Glomerular endothelial cell (primary cell): ENCODE results near the gene RASD2.

- RAMPAGE, long total RNA, result no peak
These were observed 42.8 kb upstream of the TIMP3 start for GRCh38 chr22:32758668-32759109.

- RAMPAGE, long total RNA, result no peak
These were observed 28.3 kb downstream of the TIMP3 start for GRCh38 chr22:32829950-32830149.

- RAMPAGE, long total RNA, result no peak
These were observed 59.6 kb downstream of the TIMP3 start for GRCh38 chr22:32860936-32861739.

- RAMPAGE, long total RNA, result no peak
These were observed 60.6 kb downstream of the TIMP3 start for GRCh38 chr22:32861740-32862868.

DNA sequence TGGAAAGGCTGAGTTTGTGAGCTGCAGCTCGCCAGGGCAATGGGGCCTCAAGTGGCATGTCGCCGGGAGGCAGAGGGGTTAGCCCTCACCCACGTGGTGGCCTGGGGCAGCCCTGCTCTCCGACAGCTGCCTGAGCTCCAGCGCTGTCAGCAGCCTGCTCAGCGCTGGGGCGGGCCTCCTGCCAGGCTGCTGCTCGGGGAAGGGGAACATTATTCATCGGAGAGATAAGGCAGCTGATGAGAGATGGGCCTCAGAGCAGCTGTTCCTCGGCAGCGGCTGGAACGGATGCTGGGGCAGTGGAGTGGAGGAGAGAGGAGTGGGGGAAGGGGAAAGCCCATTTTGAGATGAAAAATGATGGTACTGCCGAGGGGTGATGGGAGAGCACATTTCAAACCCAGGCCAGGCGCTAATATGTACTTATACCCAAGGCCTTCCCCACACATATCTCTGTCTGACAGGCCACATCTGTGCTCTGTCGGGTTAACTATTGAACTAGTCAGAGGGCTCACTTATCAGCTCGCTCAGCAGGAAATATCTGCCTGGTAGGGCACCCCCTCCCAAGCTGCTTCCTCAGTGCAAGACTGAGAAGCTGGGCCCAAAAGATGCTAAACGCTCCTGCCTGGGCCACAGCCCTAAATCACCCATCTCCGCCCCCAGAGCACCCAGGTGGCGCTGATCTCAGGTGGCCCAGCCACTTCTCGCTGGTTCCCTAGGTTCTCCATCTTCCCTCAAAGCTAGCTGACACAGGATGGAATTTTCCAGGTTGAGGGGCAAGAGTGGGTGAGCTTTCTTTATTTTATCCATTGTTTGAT lies 79.6 kb downstream of the TIMP3 start:
- RAMPAGE, long total RNA, result no peak

DNA sequence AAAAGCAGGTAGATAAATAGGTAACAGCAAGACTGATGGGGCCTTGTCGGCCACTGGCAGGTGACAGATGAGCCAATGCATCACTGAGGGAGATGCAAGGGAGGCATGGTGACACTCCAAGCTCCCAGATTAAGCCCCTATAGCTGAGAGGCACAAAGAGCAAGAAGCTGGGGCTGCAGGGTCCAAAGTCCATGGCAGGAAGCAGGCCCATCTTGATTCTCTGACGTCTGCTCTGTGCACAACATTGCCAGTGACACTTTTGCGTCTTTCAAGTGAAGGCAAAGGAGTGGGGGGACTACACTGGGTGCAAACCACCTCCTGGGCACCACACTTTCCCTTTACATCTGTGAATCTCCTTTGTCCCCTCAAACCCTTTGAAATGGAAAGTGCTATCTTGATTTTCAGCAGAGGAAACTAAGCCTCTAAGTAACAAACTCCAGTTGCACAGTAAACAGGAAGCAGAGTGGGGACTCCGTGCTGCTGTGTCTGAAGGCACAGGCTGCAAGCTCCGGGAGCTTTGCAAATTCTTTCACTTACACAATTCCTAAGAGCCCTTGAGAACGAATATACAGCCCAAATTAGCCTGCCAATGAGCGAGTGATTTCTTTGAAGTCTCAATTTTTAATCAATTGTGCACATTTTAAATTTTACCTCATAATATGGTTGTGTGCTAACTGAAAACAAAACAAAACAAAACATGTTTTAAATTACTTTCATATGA lies 428.0 kb downstream of the LARGE1 start:
- RAMPAGE, long total RNA, result no peak

- RAMPAGE, long total RNA, result no peak
These were observed 352.2 kb downstream of the LARGE1 start for GRCh38 chr22:33568093-33568510.

- RAMPAGE, long total RNA, result no peak
These were observed 36.4 kb downstream of the LARGE1 start for GRCh38 chr22:33883460-33884684.

GRCh38 chr22:34627128-34627587 lies 438.8 kb upstream of the ISX start:
- RAMPAGE, long total RNA, result no peak

GRCh38 chr22:34841094-34841955 lies 224.6 kb upstream of the ISX start:
- RAMPAGE, long total RNA, result no peak

DNA sequence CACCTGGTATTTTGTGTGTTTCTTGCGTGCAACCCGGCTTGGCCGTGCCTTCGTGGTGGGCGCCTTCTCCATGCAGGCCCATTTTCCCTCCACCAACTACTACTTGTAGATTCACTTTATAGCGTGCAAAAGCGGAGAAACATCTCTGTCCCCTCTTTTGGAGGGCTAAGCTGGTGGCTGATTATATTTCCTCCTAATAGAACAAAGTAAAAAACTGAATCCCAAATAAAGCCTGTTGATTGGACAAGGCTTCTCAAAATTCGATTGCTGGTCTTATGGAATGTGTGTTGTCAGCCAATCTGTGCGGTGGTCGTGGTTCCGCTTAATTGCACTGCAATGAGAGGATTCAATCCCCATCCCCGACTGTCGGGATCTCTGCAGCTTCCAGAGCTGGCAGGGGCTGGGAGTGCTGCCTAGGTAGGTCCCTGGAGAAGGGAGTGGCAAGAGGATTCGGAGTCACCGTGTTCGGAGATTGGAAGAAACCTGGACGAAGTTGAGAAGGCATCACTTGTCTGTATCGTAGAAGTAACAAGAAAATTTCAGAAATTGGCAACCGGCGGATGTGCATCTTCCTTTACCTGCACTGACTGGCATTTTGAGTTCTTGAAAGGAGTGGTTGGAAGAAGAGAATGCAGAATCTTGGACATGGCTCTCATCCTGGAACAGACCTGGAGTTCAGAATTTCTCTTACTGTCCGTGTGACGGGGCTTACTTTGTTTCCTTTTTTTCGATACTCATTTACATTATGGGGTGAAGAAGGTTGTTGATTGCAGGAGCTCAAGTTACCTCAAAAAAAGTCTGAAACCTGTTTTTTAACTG lies 1.1 kb downstream of the HMGXB4 start:
- RAMPAGE, long total RNA, result no peak

DNA sequence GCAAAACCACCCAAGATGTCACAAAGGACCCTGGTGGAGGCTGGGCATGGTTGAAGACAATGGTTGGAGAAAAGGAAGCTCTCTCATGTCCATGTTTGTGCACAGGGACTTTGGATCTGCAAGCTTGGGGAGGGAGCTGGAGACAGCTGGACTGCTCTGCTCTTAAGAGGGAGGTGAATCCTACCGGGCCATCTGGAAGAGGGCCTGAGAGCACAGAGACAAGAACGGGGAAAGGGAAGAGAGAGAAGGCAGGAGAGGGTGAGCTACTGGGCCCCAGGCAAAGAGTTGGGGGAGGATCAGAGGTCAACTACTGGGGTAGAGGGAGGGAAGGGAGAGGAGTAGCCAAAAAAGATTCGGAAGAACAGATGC lies 25.1 kb upstream of the HMOX1 start:
- RAMPAGE, long total RNA, result no peak

DNA sequence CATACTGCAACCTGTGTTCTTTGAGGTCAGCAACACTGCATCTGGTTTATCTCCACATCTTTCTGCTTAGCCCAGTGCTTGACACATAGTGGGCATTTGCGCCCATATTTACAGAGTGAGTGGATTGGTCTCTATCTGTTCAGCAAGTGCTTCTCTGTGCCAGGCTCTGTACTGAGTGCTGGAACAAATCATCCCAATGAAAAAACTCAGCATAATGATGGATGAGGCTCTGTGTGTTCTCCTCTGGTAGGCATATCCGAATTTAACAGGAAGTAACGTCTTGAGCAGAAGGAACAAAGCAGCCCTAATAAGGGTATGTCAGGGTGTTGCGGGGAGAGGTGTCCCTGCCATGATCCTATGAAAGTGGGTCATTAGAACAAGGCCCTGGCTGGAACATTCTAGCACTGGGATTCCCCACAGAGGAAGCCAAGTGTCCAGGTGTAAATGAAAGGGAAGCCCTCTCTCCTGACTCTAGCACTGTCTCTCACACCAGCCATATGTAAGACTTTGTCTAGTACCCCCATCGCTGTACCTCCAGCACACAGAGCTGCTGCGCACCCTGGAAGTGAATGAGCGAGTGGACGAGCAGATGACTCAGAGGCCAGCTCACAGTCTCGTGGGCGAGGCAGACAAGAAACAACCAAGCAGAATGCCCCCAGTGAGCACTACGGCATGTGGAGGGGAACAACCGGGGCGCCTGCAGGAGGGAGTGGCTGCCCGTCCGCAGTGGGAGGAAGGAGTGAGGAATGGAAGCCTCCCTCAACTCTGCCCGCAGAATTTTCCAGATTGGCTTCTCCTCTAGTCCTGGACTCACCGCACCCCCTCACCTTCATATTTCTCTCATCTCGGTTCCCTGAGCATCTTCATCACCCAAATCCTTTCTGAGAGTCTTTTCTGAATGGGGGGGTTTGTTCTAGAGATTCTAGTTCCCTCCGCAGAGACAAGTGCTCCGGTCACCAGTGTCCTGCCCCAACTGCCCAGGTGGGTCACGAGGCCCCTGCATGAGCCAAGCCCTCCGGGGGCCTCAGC lies 46.3 kb downstream of the MCM5 start:
- RAMPAGE, long total RNA, result no peak

- RAMPAGE, long total RNA, result no peak
These were observed at the start of gene RASD2 for GRCh38 chr22:35540563-35541025. TSS of gene RASD2 (plus strand) at chr22:35540831.

GRCh38 chr22:35552211-35552801 lies 11.7 kb downstream of the RASD2 start:
- RAMPAGE, long total RNA, result no peak

DNA sequence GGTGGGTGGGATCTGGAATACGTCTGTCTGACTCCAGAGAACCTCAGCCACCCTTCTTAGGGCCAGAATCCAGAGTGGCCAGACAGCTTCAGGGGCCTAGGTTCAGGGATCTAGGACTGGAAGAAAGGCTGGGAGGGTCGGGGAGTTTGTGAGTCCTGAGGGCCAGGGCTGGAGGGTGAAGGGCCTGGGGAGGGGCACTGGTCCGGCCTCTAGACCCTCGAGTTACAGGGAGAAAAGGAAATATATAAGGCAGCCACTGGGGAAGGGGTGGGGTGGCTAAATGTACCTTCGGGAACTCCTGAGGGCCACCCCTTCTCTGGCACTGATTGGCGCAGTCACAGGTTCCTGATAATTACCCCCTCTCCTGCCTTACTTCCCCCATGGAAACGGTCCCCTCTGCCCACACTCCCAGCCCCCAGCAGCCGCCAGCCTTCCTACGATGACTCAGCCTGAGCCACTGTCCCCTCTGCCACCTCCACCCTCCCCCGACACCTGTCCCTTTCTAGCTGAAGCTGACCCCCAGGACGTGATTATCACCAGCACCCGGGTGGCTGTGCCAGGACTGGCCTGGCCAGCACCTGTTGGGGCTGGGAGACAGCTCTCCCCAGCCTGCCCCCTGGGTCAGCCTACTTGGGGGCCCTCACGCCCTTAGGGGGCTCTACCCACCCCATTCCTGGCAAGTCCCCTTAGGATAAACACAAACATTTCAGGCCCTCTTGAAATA lies 26.3 kb downstream of the MB start:
- RAMPAGE, long total RNA, result no peak

DNA sequence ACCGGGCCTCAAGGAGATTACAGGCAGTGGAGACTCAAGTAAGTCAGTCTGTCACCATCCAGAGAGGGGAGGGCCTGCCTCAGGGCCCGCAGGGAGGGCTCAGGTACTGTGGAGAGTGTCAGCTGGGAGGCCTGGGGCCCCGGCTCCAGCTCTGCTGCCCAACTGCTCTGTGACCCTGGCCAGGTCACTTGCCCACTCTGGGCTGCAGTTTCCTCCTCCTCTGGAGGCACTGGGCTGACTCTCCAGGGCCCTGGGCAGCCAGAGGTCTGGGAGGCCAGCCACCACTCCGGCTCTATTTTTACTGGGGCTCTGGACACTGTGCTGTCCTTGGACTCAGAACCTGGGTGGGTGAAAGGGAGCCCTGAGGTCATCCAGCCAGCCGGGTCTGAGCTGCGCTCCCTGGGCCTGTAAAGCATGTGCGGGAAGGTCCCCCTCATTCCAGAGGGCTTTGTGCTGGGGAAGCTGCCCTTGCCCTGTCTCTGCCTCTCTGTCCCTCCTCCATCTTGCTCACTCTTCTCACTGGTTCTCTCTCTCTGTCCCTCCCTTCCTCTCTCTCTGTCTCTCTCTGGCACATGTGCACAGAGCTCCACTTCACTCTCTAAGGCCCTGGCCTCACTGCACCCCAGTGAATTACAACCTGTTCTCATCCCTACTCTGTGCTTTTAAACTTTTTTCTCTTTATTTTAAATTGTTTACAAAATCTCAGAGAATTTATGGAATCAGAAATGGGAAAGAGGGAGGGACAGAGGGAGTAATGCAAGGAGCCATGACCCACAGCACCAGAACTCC lies 24.7 kb downstream of the MB start:
- RAMPAGE, long total RNA, result no peak

DNA sequence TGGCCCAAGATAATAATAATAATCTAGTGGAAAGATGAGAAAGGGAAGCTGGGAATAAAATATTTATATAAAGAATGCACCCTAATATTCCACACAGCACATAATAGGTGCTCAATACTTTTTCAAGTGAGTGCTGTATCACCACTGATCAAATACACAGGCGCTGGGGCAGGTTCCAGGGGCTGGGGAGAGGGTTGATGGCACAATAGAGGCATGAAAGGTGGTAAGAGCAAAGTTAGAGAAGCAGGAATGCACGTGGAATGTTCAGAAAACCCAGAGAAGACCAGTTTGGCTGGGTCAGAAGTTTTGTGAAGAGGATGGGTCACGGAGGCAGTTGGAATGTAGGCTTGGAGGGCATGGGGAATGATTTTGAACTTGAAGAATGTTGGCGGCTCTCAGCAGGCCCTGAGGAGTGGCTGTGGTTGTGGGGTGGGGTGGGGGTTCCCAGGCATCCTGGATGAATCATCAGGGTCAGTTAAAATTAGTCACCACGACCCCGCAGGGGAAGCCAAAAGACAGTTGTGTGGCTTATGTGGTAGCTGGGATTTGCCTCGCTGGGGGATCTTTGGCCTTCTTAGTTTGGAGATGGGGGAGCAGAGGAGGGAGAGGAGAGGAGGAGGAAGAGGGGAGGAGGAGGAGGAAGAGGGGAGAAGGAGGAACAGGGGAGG lies 12.6 kb upstream of the MB start:
- RAMPAGE, long total RNA, result no peak

DNA sequence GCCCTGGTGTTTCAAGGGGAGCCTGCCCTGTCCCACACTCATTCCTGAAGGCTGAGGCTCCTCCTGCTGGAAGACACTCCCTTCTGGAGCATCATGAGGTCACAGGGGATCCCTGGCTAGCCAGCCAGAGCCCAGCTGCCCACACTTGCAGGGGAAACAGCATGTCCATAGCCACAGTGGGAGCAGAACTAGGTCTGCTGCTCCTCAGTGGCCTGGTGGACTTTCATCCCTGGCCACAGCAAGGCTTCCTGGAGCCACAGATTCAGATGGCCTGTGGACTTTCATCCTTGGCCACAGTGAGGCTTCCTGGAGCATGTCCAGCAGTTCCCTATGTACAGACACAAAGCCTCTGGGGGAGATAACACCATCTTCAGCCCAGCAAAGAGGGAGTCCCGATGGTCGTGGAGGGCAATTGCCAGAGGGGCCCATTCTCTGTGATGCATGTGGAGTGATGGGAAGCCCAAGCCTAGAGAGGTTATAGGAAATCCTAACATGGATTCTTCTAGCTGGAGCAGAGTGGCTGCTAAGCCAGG lies 5.9 kb upstream of the APOL6 start:
- RAMPAGE, long total RNA, result no peak

- RAMPAGE, long total RNA, result no peak
These were observed 20.0 kb downstream of the APOL5 start for GRCh38 chr22:35737697-35738027.